Vermiform appendix (tissue), 1 donor: ENCODE results near the genes SLC6A11 and TSEN2.

DNA sequence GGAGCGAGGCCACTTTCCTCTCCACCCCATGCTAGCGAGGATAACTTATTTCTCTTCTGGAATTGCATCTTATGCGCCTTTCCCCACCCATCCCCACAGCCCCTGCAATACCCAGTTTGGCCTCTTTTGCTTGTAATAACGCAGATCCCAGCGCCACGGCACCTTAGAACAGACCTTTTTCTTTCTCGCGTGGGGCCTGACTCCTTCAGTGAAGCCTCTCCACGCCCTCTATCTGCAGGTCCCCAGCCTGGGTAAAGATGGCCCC, 480 bp downstream of the CRELD1 start:
- PRO-cap, result no peak

DNA sequence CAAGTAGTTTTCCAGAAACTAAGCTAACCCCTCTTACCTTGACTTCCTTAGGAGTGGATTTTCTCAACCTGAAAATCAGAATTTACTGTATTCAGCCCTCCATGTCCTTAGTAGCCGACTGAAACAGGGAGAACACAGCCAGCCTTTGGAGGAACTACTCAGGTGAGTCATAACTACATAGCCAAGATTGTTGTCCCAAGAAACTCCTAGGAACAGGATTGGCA, 22.4 kb downstream of the FANCD2OS start:
- PRO-cap, result no peak

DNA sequence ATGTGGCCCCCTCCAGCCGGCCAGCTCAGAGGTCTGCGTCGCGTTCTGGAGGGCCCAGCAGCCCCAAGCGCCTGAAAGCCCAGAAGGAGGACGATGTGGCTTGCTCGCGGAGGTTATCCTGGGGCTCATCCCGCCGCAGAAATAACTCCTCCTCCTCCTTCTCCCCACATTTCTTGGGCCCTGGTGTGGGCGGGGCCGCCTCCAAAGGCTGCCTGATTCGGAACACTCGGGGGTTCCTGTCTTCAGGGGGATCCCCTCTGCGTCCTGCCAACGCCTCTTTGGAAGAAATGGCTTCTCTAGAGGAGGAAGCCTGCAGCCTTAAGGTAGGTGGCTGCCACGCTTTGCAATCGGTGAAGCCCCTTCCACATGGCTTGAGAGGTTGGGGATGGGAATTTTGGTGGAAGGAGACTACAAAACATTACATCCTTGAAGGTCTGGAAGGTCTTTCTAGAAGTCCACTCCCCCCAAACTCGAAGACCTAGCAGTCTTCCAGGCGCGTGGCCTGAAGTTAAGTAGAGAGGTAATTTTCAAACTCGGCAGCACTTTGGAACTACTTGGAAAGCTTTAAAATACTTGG, 1.1 kb downstream of the TATDN2 start:
- PRO-cap, result unidirectional peak, minus-strand start at position 143 of the sequence

- PRO-cap, result no peak
Observed at GRCh38 chr3:10702897-10703562, 113.0 kb upstream of the SLC6A11 start.

- PRO-cap, result no peak
Observed at GRCh38 chr3:10815536-10816319, at the start of gene SLC6A11. Gene SLC6A11 (plus strand): TSS chr3:10816228.

DNA sequence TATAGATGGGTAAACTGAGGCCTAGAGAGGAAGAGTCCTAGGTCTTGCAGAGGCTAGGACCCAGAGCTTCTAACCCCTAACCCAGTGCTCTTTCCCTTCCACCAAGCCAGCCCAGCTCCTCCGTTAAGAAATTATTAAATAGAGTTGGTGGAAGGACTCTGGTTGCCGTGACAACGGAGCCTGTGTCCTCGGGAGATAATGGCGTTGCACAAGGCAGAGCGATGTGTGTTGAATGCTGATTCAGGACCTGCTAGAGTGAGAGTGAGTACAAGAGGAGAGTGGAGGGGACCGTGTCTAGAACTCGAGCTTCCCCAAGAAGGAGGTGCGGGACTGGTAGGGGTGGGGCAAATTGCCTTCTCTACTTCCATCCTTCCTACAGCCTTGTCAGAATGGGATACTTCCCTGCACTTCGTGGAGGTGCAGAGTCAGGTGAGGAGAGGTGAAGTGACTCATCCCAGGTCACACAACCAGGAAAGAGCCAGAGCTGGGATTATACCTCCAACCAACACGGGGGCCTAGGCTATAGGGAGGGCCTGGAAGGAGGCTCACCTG, 8.6 kb downstream of the SLC6A1 start:
- PRO-cap, result no peak

DNA sequence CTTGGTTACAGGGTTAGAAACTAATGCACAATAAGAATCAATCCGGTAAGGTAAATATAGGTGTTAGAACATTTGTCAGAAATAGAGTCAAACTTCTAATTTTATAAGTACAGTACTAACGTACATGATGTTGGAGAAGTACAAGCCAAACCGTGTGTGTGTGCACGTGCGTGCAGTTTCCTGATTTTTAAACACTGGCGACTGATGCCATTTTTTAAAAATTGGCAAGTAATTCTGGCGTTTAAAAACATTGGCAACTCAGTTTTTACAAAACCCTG, 661 bp downstream of the ATG7 start:
- PRO-cap, result no peak

DNA sequence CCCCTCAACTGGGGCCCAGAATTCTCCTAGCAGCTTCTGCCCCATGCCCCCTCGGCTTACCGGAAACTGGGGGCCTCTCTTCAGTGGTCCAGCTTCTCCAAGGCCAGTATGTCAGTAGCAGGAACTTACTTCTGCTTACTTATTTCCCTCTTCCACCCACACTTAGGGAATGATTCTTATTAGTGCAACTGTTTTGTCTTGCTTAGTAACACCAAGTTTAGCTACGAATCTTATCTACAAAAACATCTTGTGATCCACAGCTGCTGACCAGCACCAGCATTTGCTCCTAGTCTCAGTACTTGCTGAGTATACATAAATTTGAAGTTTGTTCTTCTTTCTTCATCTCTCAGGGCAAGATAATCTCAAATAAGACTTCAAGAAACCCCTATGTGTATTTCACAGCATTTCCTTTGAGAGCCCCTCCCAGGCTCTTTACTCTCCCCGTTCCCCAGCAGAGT, 35.9 kb downstream of the ATG7 start:
- PRO-cap, result no peak

- PRO-cap, result no peak
Observed at GRCh38 chr3:11529709-11530592, 113.8 kb downstream of the VGLL4 start.

DNA sequence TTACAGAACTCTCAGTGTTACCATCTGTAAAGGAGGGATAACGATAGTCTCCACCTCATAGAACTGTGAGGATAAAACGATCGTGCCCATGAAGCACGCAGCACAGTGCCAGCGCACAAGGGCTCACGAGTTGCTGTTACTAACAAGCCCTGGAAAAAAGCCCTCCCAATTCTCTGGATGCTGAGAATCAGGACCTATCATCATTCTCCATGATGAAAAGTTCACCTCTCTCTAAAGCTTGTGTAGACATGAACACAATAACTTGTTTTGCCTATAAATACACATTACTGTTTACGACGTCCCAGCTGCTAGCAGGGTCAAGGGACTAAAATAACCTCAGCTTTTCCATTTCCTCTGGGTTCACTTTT, 51.0 kb downstream of the VGLL4 start:
- PRO-cap, result no peak

DNA sequence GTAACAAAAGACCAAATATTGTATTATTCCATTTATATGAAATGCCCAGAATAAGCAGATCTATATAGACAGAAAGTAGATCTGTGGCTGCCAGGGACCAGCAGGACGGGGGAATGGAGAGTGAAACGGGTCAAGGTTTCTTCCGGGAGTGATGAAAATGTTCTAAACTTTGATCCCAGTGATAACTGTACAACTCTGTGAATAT, 18.0 kb downstream of the VGLL4 start:
- PRO-cap, result no peak

GRCh38 chr3:11718932-11720071, 75.6 kb upstream of the VGLL4 start:
- PRO-cap, result unidirectional peak, plus-strand start at chr3:11719087; bidirectional peak, plus-strand start at chr3:11719754, minus-strand start at chr3:11719652

- PRO-cap, result no peak
Observed at GRCh38 chr3:11911218-11911661, 64.6 kb upstream of the TAMM41 start.

GRCh38 chr3:12184176-12184693, 25.5 kb upstream of the TIMP4 start:
- PRO-cap, result no peak

DNA sequence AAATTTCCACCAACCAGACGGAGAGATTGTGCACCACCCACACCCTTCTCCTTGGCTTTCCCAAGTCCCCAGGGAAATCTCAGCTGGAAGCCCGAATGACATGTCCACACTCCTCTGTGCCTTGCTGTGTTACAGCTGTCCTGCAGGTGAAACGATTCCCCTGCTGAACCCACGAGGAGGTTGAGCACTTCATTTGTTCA, 49.5 kb upstream of the PPARG start:
- PRO-cap, result no peak

GRCh38 chr3:12356938-12357368, 68.1 kb downstream of the PPARG start:
- PRO-cap, result no peak

DNA sequence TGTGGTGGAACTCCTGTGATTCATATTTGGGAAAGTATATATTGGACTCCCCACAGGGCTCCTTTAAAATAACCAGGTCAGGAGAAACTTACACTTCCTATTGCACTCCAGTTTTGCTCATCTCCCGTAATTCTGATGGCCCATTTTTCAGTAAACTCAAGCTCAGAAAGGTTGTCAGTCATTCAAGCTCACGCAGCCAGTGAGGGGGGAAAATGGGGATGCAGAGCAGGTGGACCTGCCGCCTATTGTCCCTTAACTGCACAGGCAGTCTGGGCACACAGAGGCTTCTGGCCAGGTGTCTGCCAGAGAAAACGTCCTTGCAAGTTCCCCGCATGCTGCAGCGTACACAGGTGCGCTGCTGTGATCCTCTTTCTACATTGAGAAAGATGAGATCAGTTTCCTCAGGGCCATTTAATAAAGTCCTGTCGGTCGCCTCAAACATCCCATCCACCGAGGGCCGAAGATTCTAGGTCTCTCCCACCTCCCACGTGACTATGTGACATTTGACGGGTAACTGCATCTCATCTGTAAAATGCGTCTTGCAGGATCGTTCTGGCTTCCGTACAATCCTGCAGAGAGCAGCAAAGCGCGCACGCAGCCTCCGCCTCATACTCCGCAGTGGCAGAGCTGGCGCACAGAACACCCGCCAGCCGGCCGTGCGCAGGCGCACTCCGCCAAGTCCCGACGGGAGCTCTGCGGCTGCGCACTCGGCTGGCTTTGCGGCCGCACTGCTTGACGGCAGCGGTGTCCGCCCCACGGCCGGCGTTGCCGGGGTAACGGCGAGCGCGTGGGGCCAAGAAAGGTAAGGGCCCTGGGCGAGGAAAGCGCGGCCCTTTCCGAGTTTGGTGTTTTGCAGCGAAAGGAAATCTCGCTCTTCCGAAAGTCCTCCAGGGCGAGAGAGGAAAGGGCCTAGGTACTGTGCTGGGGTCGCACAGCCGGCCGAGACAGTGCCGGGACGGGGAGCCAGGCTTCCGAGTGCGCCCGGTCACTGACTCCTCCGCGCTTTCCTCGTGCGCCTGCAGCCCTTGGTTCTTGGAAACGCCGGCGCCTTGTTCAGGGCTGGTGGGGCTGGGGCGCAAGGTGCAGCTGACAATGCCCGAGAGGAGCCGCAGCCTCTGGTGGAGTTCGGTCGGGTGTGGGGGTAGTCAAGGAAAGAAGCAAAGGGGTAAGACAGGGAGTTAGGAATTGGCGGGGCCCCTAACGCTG, at the start of gene TSEN2:
Gene TSEN2, plus strand, starts transcription at position 765 of the 1,206 bp plus-strand sequence.
- PRO-cap, result bidirectional peak, plus-strand start at position 776 of the sequence, minus-strand start at position 620 of the sequence

GRCh38 chr3:12489659-12490117, 5.4 kb downstream of the TSEN2 start:
- PRO-cap, result no peak

DNA sequence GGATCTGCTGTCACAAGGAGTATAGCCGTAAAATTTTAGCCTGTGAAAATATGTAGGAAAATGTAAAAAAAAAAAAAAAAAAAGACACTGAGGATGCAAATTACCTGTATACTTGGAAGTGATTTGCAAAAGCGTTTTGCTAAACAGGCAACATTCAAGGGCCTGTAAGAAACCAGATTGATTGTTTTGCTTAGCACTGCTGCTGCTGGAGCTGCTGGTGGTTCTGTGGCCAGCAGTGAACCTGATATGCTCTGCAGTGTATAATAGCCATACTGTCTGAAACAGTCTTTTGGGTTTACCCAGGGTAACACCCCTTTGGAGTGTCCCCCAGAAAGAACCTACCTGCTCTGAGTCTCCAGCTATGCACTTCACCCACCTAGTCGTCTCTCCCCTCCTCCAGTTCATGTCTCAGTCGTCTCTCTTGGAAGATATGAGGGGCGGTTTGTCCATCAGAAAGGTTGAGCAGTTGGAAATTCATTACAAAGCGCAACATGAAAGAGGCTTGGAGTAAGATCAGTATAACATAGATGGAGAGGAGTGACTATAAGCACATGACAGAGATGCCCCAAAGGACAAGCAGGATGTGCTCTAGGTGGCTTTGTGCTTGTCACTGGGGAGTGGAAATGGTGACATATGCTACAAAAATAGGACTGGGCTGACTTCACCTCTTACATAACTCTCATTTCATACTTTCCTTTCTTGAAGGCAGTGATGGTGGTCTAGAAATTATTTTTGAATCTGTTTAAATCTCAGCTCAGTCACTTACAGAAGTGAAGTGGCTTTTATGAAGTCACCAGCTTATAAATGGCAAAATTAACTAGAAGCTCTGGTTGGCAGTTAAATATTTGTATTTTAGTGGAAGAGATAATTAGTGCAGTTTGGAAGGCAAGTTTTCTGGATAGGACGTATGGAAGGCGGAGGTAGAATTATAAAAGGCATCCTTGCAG, 3.8 kb downstream of the MKRN2 start:
- PRO-cap, result no peak

GRCh38 chr3:12664409-12664660, 418 bp upstream of the RAF1 start:
- PRO-cap, result no peak